OCI-LY7 (cell line): ENCODE results near the genes HSPD1 and BOLL.

DNA sequence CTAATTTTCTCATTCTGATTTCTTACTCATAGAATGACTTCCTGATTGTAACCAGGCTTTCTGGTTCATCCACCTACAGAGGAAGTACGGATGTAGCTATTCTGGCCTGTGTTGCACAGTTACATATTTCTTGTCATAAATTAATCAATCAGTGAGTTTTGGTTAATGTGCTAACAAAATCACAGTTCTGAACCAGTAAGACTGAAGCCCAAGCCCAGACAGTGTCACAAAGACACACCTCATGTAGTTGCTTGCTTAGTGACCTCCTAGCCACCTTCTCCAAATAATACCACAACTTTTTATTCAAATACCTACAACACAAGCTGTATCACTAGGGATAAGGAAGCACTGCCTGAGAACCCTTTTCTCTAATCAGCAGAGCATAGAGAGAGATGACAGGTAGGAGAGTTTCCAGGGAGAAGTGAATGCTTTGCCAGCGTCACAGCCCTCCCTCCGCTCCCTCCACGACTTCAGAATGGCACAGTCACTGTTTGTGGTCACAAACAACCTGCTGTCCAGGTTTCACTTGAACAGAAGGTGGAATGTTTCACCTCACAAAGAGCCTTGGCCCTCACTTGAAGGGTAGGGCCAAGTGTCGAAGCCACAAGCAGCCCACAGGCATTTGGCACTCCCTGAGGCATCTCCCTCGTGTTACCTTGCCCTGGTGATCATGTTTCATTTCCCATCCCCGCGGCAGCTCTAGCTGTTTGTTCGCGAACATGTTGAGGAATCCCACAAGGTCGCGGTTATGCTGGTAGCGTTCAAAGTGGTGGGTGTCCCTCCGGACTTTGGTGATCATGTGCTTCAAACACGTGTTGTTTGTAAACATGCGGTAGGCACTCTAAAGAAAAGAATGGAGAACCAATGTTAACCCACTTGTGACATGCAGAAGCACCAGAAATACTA, 120.8 kb upstream of the STK17B start:
- PRO-cap: no peak
- RAMPAGE, long total RNA: no peak

- PRO-cap: no peak
- RAMPAGE, long total RNA: no peak
These were observed 6.8 kb downstream of the GTF3C3 start for GRCh38 chr2:196792565-196793216.

- PRO-cap: no peak
- RAMPAGE, long total RNA: no peak
These were observed 11.1 kb downstream of the PGAP1 start for GRCh38 chr2:196914945-196916305.

DNA sequence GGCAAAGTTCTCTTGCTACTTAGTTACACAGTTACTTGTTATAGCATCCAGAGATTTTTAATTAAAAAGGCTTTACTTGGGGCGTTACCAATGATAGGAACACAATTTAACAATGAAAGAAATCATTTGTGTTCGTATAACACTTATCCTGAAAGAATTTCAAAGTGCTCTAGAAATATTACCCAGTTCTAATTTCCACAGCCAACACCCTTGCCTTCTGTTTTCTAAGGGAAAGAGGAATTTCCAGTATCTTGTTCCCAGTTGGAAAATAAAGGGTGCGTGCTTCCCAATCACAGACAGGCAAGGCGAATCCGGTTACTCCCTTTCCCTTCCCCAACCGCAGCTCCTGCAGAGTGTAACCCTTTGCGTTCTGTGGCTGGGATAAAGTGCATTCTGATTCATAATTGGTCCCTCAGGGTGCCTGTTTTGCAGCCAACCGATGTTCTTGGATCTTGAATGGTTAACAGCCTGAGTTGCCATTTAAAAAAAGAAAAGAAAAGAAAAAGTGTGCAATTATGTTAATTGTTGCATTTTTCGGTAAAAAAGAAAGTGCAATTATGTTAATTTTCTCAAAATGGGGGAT, 40.6 kb upstream of the PGAP1 start:
- PRO-cap: no peak
- RAMPAGE, long total RNA: no peak

DNA sequence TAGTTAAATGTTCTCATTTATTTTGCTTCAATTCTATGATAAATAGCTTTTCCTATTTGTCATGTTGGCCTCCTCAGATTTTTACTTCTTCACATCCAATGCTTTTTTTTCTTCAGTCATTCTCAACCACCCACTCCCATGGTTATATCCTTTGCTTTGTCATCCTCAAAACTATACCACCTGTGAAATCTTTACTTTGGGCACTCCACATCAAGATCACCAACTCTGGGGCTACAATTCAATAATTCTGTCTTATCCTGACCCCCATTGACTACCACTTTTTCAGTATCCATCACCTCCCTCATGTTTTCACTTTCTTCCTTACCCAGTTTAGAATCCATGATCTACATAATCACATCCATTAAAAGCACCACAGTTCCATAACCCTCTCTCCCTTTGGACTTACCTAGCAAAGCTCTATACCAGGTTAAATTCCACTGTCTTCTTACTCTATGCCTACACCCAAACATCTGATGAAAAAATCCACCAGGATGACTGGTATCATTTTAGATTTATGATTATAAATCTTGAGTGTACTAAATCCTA, 54.5 kb upstream of the PGAP1 start:
- PRO-cap: no peak
- RAMPAGE, long total RNA: no peak

DNA sequence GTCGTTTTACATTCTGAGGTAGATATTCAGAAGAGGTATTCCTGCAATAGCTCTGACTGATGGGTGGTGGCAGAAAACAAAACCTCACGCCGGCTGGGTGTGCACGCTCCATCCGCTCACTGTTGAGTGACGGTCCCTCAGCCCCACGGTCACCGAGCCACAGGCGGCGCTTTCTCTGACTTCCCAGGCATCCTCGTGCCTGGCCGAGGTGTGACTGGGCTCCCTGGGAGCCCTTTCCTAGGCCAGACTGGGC, 83.6 kb upstream of the PGAP1 start:
- PRO-cap: no peak
- RAMPAGE, long total RNA: no peak

GRCh38 chr2:197414075-197414411, 20.8 kb downstream of the SF3B1 start:
- PRO-cap: no peak
- RAMPAGE, long total RNA: no peak

- PRO-cap: no peak
- RAMPAGE, long total RNA: no peak
These were observed 2.4 kb upstream of the COQ10B start for GRCh38 chr2:197450887-197451434.

GRCh38 chr2:197499683-197500501, at the start of gene HSPD1:
HSPD1 (minus strand) TSS chr2:197499840.
- PRO-cap: bidirectional peak, plus-strand start at chr2:197500126, minus-strand start at chr2:197499835; bidirectional peak, plus-strand start at chr2:197500416, minus-strand start at chr2:197500184
- RAMPAGE, long total RNA: start-site peak on the minus strand at chr2:197499831-197499899, 3,420 and 397 reads in 2 replicates; start-site peak on the plus strand at chr2:197500184-197500416, 6,298 and 643 reads in 2 replicates

DNA sequence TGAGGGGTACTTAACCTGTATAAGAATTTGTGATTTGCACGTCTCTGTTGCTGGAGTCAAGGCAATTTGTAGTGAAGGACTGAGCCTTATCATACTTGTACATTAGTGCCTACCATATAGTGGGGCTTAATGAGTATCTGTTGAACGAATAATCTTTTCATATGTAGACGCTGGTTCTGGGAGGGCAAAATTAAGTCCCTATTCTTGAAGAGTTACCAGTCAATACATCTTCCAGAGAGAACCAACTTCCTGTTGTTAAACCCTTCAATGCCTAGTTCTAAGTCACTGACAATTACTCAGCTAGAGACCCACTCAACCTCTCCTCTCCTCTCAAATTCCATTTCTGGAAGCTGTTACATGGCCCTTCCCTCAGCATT, 1.2 kb upstream of the MOB4 start:
- PRO-cap: no peak
- RAMPAGE, long total RNA: no peak

DNA sequence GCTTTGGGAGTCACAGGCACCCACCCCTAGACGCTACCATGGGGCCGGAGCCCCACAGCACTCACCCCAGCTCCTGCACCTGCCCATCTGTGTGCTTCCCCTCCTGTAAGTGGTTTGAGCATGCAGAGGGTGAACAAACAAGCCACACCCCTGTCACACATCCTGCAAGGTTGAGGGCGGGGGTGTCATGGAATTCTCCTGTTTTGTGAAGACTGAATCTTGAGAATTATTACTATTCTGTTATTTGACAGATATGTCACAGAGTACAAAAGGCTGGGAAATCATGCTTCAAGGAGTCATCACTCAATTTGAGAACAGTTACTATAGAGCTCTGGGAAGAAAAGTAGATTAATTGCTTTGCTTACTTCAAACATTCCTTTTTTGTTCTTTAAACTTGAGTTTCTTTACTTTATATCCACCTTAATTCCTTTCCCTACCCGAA, 60.8 kb downstream of the RFTN2 start:
- PRO-cap: no peak
- RAMPAGE, long total RNA: no peak

DNA sequence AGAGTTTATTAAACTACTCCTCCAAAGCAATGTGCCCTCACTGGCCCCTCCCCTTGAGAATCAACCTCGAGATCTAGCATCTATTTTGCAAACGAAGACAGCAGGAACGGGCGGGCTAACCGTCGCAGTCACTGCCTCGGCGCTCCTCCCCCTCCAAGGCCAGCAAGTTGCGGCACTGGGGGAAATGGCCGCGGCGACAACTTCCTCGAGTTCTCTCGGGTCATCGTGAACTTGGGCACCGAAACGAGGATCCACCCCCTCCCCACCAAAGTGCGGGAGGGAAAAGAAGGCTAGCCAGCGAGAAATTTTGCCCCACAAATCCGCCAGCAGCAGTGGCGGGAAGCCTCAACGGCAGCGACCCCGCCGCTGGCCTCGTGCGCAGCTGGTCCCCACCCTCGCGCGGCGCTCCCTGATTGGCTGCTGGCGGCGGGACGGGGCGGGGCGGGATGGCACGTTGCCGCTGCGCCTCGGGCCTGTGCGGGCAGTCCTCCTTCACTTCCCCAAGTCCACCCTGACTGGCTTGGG, at the start of gene BOLL:
Gene BOLL (minus strand): TSS at position 384 of the 525 bp plus-strand sequence.
- PRO-cap: no peak
- RAMPAGE, long total RNA: no peak

- PRO-cap: no peak
- RAMPAGE, long total RNA: no peak
These were observed 5.6 kb downstream of the PLCL1 start for GRCh38 chr2:197809926-197810437.

- PRO-cap: no peak
- RAMPAGE, long total RNA: no peak
These were observed 279.5 kb downstream of the PLCL1 start for GRCh38 chr2:198083875-198084359.

GRCh38 chr2:199309753-199310530, 147.8 kb downstream of the SATB2 start:
- PRO-cap: bidirectional peak, plus-strand start at chr2:199310291, minus-strand start at chr2:199310145
- RAMPAGE, long total RNA: no peak

GRCh38 chr2:199368348-199368930, 89.3 kb downstream of the SATB2 start:
- PRO-cap: no peak
- RAMPAGE, long total RNA: no peak

DNA sequence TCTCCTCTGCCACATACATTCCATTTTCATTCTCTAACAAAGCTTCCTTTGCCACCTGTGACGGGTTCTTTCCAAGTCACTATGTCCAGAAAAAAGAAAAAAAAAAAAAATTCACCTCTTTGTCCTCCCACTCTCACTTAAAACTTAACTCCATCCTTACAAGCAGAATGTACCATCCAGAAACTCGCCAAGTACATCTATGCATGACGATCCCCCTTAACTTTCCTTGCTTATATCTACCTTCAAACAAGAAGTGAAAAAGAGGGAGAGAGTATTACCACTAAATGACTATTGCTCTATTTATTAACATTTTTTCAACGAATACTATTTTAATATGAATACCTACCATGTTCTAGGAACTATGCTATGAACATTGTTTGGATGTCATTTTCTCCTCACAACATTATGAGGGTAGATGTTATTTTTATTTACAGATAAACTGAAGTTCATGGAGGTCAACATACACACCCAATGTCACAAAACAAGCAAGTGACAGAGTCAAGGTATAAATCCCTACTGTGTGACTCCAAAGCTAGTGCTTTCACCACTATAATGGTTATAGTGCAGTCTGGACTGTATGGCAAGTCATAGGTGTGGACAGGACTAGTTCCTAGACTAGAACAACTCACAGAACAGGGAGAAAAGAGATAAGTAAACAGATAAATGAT, 46.5 kb downstream of the SATB2 start:
- PRO-cap: no peak
- RAMPAGE, long total RNA: no peak

DNA sequence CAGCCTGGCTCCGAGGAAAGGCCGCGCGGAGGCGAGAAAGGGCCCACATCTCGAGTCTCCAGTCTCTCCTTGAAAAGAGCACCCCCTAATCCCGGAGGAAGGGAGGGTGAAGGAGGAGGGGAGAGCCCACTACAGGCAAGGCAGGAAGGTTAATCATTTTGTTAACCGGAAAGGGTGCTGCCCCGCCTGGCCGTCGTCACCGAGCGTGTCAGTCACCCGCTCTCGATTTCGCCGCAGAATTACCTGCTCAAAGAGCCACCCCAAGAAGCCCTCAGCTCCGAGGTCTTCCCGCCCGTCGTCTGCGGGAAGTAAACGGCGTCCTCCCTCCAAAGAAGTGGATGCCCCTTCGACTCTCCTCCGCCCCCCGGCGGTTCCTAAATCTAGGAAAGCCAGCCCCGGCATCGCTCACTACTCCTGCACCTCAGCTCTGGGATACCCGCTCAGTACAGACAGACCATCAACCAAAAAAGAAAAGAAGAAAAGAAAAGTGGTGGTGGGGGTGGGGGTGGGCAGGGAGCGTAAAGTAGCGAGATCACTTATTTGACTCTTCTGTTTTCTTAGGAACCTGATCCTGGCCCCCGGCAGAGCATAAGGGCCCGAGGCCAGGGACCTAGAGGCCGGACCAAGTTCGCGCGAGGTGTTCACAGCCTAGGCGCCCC, 11.4 kb upstream of the SATB2 start:
- PRO-cap: no peak
- RAMPAGE, long total RNA: no peak

DNA sequence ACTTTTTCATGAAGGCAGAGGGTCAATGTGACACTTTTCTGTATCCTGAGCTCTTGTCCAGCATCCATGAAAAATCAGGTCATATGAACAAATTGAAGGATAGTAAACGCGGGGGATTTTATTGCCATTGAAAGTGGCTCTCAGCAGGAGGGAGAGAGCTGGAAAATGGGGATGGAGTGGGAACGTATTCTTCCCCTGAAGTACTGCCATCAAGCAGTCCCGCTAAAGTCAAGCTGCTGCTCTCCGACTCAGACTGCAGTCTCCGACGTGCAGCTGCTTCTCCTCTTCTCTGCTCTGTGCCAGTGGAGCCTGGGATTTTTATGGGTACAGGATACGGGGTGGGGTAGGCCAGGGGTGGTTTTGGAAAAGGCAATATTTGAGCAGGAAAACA, 33.1 kb downstream of the KCTD18 start:
- PRO-cap: no peak
- RAMPAGE, long total RNA: no peak

DNA sequence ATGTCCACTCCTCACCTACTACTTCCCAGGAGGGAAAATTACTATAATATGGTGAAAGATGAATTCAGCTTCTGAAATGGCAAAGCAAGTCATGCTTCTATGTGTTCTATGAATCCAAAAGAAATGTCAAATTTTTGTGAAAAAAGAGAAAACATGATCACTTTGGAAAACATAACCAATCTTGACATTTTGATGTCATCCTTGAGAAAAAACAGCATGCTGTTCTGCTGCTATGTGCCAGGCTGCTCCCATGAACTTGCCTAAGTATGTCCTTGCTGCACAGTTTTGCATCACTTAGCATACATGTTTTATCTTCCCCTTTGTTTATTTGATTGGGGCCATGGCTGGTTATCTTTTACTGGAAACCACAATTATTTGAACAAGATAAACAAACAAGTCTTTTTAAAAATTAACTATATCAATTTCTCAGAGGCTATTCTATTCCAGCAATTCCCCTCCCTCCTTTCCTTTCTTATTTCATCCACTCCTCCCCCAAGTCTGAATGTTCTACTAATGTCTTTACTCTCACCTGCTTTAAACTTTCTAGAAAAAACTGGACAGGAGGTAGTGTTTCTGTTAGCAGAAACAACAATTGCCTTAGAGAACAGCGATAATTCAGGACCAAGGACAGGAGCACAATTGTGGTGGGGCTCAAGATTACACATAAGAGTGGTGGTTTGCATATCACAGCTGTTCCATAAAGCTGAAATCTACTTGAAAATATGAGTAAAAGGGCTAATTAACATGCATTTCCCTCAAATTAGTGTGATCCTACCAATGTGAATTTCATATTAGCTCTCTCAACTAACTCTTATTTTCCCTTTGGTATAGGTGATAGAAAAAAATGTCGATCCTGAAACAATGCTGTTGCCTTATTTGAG, 6.7 kb downstream of the AOX1 start:
- PRO-cap: no peak
- RAMPAGE, long total RNA: no peak